Measurements from ENCODE around the gene STT3A.

DNA sequence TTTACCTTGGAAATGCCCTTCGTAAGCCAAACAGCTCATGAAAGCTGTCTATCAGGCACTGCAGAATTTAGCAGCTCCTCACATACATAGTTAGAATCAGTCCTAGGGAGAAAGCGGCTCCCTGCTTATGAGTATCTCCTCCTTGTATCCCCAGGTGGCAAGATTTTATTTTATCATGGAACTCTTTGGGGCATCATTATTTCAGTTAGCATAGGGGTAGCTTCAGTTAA lies 4.8 kb upstream of the EI24 start:
- PRO-cap, 2 experiments = no peak in any of the 2 experiments

- PRO-cap, 2 experiments = peak in 2 of 2 experiments; most common plus-strand start chr11:125592852 (in 2)
Observed at GRCh38 chr11:125592786-125593865, at the start of gene STT3A. TSS of gene STT3A (plus strand) at chr11:125592852.

DNA sequence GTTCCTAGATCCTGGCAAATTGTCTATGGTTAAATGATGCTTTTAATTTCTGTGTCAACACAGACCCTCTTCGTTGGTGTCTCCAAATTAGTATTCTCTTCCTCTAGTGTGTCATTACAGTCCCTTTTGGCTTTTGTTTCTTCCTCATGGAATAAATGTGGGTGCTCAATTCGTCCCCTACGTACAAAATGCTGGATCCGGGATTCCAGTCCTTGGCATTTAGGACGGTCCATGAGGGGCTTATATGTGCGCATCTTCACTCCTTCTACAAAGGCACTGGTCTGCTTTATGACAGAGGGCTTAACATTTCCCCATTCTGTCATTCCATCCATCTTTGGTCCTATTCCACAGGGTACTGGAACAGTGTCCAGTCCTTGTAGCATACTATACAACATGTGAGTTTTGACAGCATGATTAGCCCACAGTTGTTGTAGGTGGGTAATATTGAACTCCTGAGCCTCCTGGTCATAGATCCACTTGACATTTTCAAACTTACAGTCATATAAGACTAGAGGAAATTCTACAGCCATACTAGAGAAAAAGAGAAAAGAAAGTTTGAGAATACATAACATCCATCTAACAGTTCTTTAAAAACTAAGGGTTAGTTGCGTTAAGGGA lies 6.4 kb downstream of the HYLS1 start:
- PRO-cap, 2 experiments = no peak in any of the 2 experiments

- PRO-cap, 2 experiments = no peak in any of the 2 experiments
Observed at GRCh38 chr11:126157925-126158537, 53.4 kb downstream of the RPUSD4 start.

- PRO-cap, 2 experiments = no peak in any of the 2 experiments
Observed at GRCh38 chr11:126261706-126262741, 6.7 kb downstream of the SRPRA start.

DNA sequence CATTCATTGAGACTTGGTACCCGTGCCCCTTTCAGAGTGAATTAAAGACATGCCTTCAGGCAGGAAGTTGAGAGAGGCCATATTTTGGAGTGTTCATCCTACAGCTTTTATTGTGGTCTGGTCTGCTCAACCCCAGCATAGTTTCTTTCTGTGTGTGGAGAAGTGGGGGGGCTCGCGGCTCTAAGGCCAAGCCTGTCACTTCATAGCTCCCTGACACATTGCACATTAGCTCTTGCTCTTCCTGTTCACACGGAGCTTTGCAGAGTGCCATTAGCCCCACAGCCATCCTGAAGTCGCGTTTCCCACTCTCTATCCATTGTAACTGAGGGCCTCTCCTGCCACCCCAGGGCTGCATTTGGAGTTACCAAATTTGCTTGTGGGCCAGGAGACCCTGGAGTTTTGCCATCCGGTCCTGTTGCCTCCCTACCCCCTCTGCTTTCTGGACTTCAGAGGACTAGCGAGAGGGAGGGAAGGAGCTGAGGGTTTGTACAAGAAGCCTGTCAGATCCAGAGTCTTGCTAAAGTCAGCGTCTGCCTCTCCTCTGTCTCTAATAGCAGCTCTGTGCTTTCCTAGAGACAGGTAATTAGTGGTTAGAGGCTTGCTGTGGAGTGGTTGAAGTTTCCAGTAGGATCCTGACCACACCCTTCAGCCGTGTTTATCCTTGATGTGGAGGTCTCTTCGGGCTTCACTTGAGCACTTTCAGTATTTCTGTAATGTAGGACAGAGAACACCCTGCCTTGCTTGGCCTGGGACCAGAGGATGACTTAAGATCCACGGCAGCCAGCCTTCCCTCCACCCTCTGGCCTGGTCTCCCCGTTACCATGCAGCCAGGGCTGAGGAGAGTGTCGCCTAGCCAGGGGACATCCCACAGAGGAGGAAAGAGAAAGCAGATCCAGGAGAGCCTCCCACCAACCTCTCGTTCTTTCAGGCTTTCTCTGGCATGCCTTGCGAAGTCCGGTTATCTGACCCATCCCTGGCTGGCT lies 14.1 kb downstream of the DCPS start:
- PRO-cap, 2 experiments = peak in 1 of 2 experiments; most common minus-strand start position 563 of the sequence (in 1)

DNA sequence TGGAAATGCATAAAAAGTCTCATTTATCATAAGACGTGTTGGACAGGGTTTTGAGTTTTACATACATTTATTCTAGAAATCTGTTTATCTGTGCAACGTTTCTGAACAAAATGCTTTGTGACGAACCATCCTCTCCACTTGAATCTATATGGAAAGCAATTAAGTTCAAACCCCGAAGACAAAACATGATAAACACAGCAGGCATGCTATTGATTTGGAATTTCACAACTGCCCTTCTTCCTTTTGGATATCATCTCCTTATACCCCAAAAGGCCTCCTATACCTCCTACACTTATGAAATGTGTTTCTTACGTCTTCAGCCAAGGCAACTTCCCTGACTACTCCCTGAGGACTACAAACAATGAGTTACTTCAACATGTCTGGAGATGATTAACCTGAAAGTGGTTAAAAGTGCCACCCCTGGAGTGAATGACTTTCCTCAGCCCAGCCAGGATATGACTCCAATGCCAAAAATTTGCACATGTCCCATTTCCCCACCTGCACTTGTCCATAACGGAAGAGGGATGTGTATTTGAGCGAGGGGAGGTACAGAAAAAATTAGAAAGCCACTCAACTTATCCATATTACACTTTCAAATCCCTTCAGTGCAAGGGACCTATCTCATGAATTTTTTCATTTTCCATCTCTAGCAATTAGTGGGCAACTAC lies 37.0 kb downstream of the KIRREL3 start:
- PRO-cap, 2 experiments = no peak in any of the 2 experiments

DNA sequence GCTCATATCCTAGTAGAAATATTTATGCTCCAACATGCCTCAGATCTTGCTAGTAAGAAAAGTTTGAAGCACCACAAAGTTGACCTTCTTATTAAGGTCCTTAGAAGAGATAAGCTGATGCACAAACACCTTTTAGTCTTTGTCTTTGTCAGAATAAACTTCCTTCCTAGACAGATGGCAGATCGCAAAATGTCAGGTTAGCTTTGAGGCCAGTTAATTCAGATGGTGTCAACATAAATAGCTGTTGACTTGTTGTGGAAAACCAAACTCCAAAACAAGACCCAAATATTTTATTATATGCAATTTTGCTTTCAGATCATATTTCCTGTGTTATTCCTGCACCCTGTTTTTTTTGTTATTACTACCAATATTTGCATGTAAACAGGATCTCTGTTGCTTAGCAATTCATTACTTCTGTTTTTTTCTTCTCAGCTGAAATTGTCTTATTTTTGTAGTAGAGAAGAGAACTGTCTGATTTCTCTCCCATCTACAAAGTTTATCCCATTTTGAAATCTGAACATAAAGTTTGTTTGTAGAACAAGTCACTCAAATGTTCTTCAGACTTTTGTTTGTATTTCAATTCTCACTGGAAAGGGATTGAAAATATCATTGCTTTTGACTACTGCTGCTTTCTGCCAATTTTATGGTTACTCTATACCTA lies 315.9 kb downstream of the ETS1 start:
- PRO-cap, 2 experiments = no peak in any of the 2 experiments

- PRO-cap, 2 experiments = no peak in any of the 2 experiments
Observed at GRCh38 chr11:128299028-128299880, 288.1 kb downstream of the ETS1 start.

DNA sequence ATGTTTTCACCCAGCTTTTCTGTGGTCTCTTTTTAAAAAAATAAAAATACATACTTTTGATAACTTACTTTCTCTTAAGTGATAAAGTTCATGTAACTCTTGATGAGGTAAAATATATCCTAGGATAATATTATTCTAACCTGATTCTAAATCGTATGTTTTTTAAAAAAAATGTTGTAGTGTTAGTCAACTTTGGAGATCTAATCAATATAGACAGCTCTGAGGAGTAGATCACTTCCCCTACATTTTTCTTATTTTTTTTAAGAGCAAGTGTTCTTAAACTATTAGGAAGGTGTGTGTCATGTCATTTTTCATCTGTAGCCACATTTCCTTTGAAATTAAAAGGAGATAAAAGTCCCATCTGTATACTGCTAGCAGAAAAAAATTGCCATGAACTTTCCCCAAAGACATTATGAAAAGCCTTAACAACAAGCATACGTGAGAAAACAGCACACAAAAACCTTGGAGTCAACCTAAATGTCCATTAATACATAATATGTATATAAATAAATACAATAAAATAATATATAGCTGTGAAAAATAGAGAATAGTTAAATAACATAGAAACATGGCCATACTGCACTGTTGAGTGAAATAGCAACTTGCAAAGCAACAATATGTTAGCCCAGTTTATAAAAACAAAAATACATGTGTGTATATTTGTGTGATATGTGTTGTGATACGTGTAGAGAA lies 286.6 kb downstream of the ETS1 start:
- PRO-cap, 2 experiments = no peak in any of the 2 experiments

- PRO-cap, 2 experiments = no peak in any of the 2 experiments
Observed at GRCh38 chr11:128301765-128302035, 285.7 kb downstream of the ETS1 start.

DNA sequence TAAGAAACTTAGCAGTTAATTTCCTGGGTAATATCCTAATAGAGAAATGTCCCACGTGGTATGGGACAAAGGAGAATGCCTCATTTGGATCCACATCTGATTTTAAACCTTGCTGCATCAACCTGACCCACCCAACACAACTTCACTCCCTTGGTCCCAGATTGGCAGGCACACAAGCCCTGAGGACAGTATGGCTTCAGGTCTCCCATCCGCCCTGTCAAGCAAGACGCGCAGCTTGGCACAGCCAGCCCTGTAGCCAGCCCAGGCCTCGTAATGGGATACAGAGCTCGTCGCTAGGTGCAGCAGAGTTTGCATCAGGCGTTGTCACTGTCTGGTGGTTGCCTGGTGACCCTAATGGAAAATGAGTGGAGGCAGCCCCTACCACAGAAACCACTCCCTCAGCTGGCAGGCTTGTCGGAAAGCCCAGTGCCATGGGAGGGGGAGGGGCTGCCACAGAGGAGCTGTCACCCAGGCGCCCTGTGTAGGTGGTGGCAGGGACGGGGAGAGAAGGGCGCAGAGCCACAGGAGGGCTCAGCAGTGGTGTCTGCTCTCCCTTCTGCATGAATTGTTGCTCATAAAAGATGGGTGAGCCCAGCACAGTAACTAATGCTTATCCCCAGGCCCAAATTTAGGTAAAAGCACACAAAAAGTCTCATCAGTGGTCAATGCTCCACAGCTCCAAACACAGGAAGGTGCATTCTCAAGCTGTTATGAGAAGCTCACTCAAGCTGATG lies 164.8 kb downstream of the ETS1 start:
- PRO-cap, 2 experiments = peak in 1 of 2 experiments; most common plus-strand start position 482 of the sequence (in 1); most common minus-strand start position 272 of the sequence (in 1)

GRCh38 chr11:128479729-128480587 lies 107.4 kb downstream of the ETS1 start:
- PRO-cap, 2 experiments = peak in 1 of 2 experiments; most common plus-strand start chr11:128480361 (in 1); most common minus-strand start chr11:128480289 (in 1)

DNA sequence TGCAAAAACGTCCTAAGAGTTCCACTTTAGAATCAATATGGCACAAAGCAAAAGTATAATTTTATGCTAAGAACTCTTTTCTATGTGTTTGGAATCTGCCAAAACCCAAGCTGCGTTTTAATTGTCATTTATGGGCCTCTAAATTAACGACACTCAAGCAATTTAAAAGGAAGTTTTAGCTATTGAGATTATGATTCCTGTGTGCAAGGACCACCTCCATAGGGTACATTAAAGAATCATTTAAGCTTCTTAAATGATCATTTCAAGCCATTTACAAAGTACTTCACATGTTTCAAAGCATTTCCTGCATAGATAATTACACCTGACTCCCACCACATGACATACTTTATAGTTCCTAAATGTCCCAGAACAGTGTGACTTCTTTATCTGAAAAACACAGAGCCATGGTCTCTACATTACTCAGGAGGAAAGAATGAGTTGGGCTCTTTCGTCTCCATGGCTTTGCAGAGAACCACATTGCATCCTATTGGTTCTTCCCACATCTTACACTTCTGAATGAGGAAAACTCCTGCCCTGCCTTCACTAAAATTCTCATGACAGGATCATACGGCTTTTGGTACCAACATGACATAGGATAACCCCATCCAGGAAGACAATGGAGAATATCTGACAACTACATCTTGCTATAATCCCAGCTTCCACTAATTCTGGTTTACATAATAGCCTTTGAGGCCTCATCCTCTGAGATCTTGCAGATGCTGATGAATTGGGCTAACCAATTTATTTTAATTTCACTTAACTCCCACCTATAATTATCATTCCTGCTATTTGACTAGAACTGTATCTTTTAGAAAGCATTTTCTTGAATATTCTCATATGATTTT lies 88.6 kb downstream of the ETS1 start:
- PRO-cap, 2 experiments = no peak in any of the 2 experiments

- PRO-cap, 2 experiments = no peak in any of the 2 experiments
Observed at GRCh38 chr11:128506265-128506869, 81.0 kb downstream of the ETS1 start.

- PRO-cap, 2 experiments = peak in 1 of 2 experiments; most common plus-strand start chr11:128520783 (in 1)
Observed at GRCh38 chr11:128520097-128520820, 67.1 kb downstream of the ETS1 start.

GRCh38 chr11:128582942-128583385 lies 4.4 kb downstream of the ETS1 start:
- PRO-cap, 2 experiments = peak in 1 of 2 experiments; most common plus-strand start chr11:128583069 (in 1); most common minus-strand start chr11:128583074 (in 1)

DNA sequence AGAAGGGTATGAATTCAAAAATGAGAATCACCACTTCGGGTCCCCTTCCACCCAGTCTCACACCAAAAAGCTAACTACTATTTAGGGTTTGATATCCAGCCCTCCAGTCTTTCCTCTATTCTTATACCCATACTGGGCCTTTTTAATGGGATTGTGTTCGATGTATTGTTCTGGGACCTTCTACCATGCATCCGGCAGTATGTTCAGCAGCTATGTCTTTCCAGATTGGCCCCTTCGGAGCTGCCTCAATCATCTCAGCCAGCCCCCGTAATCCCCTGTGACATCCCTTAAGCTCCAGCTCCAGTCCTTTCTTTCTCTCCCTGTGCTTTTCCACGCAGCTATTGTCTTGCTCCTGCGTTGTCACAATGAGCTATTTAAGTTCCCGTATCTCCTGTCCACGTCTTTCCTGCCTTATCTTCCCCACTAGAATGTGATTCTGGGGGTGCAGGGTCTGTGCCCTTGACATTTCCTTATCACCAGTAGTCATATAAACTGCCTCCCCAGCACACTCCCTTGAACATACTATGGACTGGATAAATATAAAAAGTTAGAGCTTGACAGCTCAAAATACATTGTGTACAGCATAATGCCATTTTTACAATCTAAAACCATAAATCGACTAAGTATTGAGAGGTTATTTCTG lies 5.0 kb upstream of the ETS1 start:
- PRO-cap, 2 experiments = peak in 1 of 2 experiments; most common minus-strand start position 343 of the sequence (in 1)

DNA sequence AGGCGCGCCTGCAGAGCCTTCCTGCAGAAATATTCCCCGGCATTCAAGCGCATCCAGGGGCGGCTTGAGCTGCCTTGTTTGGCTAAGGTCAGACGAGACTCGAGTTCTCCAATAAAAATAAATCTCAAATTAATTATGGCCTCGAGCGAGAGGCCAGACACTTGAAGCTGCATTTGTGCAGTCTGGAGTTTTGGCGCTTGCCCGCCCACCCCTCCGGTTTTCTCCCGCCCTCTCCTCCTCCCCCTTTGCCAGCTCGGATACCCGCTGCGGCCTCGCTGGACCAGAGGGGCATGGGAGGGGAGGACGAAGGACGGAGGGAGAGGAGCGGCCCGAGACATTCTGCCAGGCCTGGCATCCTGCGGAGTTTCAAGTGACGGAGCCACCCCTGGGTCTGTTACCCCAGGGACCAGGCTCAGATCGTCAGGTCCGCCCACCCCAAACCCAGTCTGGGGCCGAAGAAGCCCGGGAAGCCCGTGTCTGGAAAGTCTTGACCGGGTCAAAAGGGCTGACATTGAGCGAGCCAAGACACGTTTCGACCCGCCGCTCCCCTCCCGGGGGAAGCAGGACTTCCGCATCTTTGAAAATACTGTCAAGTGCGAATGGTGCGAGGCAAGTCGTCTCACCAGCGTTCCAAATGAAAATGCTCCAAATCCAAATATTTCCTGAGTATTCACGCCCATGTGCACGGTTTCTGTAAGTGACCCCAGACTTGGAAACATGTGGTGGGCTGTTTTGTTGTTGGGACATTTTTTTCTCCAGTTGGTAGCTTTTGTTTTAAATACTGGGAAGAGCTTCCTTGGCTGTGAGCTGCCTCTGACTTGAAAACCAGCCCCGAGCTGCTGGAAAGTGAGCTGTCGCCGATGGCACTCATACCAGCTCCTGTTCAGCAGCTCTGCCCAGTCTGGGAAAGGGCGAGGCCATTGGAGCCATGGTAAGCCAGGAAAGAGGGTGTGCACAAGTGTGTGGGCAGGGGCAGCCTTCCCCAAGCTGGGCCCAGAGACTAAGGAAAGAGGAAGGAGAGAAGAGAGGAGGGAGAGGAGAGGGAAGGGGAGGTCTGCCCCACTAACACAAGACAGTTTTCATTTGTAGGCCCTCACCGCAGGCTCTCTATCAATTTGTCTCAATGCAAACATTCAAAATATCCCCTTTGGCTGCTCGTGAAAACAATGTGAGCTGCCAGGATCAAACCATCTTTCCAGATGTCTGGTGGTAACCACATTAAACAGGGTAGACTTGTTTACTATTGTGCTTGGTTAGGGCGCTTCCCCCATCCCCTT lies 3.4 kb upstream of the FLI1 start:
- PRO-cap, 2 experiments = peak in 2 of 2 experiments; most common plus-strand start position 586 of the sequence (in 2)

DNA sequence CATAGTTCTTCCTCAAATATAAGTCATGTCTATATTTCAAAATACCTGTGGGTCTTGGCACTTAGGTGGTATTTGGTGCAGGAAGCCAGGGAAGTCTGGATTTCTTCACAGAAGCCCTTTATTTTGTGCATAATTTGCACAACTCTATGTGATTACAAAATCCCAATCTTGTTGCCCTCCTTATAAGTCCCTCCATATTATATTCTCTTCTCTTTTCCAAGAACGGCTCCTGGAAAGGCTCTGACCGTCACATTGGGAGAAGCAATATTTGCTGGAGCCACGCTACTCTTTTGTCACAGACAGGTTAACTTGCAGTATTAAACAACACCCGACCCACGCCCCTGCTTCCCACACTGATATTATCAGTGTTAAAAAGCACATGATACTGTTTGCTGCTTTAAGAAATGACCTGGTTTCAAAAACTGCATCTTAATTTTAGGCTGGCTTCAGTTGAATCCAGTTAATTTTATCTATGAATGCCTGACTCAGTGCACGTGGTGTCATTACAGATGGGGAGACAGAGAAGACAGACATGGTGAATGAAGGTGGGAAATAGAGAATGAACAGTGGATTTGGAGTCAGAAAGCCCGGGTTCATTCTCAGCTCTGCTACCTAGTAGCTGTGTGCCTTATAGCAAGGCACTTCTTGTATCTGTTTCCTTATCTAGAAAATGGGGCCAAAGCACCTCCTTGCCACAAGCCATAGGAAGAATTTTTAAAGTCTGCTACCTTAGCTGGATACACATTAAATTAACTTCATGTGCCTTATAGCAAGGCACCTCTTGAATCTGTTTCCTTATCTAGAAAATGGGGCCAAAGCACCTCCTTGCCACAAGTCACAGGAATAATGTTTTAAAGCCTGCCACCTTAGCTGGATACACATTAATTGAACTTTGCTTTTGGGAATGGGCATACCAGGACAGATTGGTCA lies 3.2 kb downstream of the FLI1 start:
- PRO-cap, 2 experiments = peak in 1 of 2 experiments; most common plus-strand start position 503 of the sequence (in 1); most common minus-strand start position 292 of the sequence (in 1)